Measurements from ENCODE around the gene NPHP3.

DNA sequence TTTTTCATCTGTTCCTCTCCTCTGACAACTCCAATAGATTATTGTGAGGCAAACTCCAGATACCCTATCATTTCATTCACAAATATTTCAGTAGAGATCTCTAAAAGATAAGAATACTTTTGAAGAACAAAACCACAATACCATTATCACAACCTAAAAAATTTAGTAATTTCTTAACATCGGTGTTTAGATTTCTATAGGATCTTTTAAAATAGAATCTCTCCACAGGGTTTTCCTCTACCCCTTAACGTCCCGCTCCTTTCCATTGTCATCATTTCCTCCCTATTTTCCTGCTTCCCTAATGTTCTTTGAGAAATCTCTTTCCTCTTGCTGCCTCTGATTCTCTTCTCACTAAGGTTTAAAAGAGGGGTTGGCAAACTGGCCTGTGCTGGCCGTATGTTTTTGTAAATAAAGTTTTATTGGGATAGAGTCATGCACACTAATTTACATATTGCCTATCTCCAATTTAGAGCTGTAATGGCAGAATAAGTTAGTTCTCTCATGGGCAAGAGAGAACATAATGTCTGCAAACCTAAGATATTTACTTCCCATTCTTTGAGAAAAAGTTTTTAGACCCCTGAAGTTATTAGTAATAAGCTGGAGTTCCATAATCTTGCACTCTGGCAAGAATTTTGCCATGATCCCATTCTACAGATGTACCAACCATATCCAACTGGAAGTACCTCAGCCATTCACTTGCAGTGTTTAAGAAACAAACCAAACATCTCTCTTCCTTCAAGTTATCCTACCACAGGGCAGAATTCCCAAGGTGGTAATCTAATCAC, 25.0 kb downstream of the MRPL3 start:
- PRO-cap, result no peak
- RAMPAGE, long total RNA, 4 experiments, result no peak in any of the 4 experiments

DNA sequence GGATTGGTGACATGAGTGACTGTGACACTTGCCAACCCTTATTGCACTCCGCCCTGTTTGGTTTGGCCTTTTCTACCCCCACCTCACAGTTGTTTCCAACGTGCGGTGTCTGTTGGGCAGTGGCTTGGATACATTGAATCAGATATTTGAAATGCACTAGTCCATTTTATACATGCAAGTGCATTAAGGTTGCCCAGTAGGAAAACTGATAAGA, 1.9 kb downstream of the NPHP3 start:
- PRO-cap, result no peak
- RAMPAGE, long total RNA, 4 experiments, result no peak in any of the 4 experiments

- PRO-cap, result unidirectional peak, minus-strand start at chr3:132722271; unidirectional peak, minus-strand start at chr3:132722371
- RAMPAGE, long total RNA, 4 experiments, result no peak in any of the 4 experiments
Observed at GRCh38 chr3:132721368-132722691, at the start of gene NPHP3. TSS of gene NPHP3 (minus strand) at chr3:132722409.

GRCh38 chr3:133469475-133469818, 69.6 kb downstream of the BFSP2 start:
- PRO-cap, result no peak
- RAMPAGE, long total RNA, 4 experiments, result no peak in any of the 4 experiments

- PRO-cap, result no peak
- RAMPAGE, long total RNA, 4 experiments, result no peak in any of the 4 experiments
Observed at GRCh38 chr3:133582420-133583040, 9.0 kb downstream of the CDV3 start.

DNA sequence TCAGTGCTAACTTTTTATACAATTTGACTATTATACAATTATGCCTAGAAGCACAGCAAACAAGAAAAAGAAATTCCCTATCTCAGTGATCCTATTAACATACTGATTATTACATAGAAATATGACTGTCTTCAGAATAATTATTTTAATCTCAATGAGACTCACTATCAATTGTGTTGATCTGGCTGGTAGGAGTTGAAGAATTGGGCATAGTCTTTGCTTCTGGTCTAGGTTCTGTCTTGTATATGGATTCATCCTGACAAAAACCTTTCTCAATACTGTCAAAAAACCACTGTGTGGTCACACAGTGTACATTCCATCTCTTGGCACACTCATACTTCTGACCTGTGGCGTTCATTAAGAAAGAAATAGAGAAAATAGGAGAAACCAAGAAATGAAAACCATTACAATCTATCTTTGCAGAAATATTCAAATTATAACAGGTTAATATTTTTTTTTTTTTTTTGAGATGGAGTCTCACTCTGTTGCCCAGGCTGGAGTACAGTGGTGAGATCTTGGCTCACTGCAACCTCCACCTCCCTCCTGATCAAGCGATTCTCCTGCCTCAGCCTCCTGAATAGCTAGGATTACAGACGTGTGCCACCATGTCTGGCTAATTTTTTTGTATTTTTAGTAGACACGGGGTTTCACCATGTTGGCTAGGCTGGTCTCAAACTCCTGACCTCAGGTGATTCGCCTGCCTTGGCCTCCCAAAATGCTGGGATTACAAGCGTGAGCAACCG, 8.4 kb downstream of the TOPBP1 start:
- PRO-cap, result no peak
- RAMPAGE, long total RNA, 4 experiments, result no peak in any of the 4 experiments

DNA sequence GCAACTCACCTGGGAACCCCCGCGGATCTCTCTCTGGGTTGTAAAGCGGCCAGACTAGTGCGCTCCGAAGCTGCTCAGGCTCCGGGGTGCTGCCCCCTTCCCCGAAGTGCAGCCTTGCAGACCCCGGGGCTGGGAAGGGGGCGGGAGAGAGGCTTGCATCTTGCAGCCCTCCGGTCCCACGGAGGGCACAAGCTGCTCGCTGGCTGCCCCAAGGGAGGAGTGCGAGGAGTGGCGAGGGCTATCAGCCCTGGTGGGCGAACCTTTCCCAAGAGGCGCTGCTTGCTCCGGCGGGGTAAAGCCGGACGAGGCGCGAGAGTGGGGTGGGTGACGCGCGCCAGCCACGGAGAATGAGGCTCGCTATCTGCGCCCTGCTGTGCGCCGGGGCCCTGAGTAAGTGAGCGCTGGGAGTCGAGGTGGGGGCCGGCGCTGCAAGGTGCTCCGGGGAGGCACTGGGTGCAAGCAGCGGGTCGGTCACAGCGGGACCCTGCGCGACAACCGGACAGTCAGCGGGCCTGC, 12.6 kb upstream of the TOPBP1 start:
- PRO-cap, result no peak
- RAMPAGE, long total RNA, 4 experiments, result no peak in any of the 4 experiments

GRCh38 chr3:133732324-133732566, 13.9 kb upstream of the TF start:
- PRO-cap, result no peak
- RAMPAGE, long total RNA, 4 experiments, result no peak in any of the 4 experiments

DNA sequence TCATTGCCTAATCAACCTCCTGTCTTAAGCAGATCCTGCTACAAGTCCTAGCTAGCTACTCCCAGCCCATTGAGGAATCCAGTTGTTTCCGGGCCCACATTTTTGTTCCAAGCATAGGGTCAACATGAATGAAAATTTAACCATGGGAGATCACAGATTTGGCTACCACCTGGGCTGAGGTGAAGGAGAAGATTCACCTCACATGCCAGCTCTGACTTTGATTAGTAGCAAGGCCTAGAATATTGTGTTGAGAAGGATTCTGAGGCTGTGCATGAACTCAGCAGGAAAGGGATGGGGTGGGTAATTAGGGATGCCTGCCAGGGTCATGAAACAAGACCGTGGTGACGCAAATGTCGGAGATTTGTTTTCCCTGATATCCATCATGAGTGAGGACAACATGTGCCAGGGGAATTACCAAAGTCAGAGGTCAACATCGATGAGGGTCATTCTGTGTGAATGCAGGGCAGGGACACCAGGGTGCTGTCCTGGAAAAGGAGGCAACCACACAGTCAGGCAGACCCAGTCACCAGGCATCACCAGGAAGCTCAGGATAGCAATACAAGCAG, 52.3 kb downstream of the SLCO2A1 start:
- PRO-cap, result no peak
- RAMPAGE, long total RNA, 4 experiments, result no peak in any of the 4 experiments

GRCh38 chr3:133992443-133992802, 37.3 kb downstream of the SLCO2A1 start:
- PRO-cap, result unidirectional peak, plus-strand start at chr3:133992651
- RAMPAGE, long total RNA, 4 experiments, result no peak in any of the 4 experiments

DNA sequence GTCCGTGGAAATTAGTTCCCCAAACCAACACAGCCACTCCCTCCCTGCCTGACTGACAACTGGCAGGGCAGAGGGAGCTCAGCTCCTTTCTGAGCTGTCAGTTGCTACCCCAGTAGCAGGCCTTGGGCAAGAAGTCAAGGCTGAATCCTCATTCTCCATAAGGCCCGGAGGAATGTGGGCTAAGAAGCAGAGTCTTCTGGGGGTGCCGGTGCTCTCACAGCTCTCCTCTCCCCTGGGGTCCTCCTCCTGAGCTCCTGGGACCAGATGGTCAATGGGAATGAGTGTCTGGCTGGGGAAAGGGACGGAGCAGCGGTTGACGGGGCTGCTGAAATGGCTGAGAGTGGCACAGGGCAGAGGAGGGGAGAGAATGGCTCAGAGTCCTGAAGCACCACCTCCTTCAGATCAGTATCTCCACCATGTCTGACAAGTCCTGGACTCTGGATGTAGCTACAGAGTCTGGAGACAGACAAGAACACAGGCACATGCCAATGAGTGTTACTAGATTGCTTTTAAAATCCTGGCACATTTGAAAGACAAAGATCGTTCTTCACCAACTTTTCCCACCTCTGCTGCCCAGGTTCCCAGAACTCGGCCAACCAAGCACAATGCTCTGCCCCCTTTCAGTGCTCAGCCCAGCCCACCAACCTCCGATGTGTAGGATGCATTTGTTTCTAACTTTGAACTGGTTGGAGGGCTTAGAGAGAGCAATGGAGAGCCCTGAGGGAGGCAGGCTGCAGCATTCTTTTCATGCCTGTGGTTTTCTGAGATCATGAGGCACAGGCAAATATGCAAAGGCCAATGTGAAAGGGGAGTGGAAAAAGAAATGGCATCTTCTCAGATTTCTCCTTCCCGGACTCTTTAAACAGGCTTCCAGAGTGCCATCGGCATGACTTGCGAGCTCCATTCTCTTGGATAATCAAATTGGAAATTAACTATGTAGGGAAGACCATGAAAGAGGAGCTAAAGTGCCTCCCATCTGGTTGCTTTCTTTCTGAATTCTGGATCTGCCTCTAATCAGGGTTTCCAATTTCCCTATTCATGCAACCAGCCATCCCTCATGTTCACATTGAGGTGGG, 16.6 kb downstream of the AMOTL2 start:
- PRO-cap, result bidirectional peak, plus-strand start at position 861 of the sequence, minus-strand start at position 673 of the sequence
- RAMPAGE, long total RNA, 4 experiments, result no peak in any of the 4 experiments

DNA sequence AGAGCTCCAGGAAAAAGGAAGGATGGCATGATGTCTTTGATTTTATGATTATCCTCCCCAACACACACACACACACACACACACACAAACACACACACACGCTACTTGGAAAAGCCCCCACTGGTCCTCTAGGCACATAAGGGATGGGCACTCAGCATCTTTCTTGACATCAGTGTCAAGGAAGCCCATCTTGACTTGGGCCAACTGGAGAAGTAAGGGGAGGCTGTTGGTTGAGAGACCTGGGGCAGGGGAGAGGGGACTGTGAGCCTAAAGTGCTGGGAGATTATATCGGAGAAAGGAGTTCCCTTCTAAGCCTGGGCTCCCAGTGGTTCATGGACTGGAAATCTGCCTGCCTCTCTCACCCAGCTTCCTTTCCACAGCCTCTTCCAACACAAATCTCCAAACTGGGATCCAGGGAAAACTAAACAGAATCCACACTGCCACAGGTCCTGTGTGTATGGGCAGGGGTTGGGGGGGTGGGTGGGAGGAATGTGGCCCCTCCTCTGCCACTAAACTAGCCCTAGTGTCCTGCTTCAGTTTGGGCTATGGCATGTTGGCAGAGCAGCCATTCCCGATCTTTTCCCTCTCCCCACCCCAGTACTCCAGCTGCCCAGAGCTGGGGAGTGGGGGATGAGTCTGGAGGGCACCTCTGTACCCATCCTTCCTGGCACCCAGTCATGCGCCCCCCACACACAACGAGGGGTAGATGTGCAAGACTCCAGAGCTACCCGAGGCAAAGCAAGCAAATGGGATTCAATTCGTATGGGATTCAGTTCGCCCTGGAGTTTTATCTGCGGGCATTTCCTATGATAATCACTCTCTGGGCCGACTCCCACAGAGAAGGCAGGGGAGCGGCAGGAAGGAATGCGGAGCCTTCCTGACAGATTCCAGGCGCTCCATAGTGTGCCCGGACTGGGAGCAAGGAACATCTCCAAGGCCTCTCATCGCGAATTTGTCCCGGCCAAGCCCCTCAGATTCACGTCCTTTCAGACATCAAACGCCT, 1.5 kb downstream of the AMOTL2 start:
- PRO-cap, result bidirectional peak, plus-strand start at position 901 of the sequence, minus-strand start at position 762 of the sequence
- RAMPAGE, long total RNA, 4 experiments, result no peak in any of the 4 experiments

- PRO-cap, result no peak
- RAMPAGE, long total RNA, 4 experiments, result no peak in any of the 4 experiments
Observed at GRCh38 chr3:134407234-134407897, 33.1 kb upstream of the AMOTL2 start.

DNA sequence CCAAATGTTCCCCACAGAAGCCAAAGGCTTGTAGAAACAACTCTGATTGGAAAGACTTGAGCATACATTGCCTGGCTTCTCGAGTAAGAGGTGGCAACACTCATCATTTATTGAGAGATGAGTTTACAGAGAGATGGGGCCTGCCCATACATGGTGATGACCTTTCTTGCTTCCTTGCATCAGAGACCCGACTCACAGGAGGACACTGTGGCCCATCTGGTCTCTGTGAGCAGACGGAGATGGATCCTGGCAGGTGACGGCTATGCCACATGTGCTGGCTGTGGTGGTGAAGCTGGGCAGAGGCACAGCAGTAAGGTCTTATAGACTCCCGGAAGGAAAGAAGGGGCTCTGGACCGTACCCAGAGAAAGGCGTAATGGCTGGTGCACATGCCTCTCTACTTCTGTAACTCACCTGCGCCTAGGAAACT, 44.5 kb upstream of the KY start:
- PRO-cap, result no peak
- RAMPAGE, long total RNA, 4 experiments, result no peak in any of the 4 experiments

- PRO-cap, result no peak
- RAMPAGE, long total RNA, 4 experiments, result no peak in any of the 4 experiments
Observed at GRCh38 chr3:135658903-135659349, 306.6 kb upstream of the PPP2R3A start.

GRCh38 chr3:136142546-136142933, 53.6 kb downstream of the MSL2 start:
- PRO-cap, result no peak
- RAMPAGE, long total RNA, 4 experiments, result no peak in any of the 4 experiments

DNA sequence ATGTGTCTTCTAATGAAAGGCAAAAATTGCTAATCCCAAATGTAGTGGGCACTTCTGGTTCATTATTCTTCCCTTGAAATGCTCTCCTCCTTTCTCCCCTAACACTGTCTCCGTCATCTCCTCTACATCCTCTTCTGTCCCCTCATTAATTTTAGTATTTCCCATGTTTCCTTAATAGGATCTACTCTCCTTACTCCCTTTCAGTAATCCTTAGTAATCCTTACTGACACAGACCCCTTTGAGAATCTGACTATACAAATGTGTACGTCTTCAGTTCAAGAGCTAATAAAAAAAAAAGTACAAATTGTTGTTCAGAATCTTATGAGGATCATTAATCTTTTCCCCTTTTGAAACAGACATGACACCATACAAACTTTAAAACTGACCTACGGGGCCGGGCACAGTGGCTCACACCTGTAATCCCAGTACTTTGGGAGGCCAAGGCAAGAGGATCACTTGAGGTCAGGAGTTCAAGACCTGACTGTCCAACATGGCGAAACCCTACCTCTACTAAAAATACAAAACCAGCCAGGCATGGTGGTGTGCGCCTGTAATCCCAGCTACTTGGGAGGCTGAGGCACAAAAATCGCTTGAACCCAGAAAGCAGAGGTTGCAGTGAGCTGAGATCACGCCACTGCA, 23.5 kb downstream of the MSL2 start:
- PRO-cap, result no peak
- RAMPAGE, long total RNA, 4 experiments, result no peak in any of the 4 experiments

DNA sequence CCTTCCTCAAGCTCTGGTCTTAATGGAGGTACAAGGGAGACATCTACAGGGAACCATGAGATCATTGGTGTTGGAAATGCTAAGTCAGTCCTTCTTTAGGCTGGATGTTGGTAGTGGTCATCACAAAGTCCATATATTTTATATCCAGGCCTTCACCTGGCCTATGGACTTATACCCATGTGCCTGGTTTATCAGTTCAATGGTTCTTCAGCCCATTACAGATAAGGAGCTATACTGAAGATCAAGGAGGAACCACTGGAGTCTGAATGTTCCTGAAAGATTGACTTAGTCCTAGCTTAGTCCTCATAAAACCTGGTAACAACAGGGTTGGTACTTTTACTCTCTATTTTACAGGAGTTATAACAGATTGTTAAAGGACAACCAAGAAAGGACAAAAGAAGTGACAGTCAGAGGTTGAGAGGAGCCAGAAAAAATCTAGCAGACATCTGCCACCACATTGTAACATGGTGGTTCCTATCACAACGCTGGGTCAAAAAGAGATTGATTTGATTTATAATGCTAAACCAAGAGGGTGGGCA, 134.8 kb downstream of the STAG1 start:
- PRO-cap, result no peak
- RAMPAGE, long total RNA, 4 experiments, result no peak in any of the 4 experiments

DNA sequence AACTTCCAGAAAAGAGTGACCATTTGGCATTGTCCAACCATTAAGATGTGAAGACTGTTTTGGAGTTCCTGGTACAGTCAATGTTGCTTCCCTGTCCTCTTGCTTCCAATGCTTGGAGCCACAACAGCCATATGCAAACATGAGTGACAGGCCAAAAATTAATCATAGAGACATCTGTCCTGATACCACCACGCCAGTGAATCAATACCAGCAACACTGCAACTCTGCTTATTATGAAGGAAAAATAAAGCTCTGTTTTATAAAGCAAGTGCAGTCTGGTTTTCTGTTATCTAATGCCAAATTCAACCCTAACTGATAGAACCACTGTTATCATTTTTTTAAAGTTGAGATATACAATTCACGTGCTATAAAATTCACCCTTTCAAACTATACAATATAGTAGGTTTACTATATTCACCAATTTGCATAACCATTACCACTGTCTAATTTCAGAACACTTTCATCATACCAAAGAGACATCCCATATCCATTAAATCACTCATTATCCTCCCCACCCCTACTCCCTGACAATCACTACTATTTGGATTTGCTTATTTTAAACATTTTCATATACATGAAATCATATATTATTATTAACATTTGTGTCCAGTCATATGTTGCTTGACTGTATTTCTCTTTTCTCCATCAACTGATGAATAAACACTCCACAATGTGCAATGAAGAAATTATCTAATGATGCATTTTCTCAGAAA, 76.8 kb downstream of the STAG1 start:
- PRO-cap, result no peak
- RAMPAGE, long total RNA, 4 experiments, result no peak in any of the 4 experiments

DNA sequence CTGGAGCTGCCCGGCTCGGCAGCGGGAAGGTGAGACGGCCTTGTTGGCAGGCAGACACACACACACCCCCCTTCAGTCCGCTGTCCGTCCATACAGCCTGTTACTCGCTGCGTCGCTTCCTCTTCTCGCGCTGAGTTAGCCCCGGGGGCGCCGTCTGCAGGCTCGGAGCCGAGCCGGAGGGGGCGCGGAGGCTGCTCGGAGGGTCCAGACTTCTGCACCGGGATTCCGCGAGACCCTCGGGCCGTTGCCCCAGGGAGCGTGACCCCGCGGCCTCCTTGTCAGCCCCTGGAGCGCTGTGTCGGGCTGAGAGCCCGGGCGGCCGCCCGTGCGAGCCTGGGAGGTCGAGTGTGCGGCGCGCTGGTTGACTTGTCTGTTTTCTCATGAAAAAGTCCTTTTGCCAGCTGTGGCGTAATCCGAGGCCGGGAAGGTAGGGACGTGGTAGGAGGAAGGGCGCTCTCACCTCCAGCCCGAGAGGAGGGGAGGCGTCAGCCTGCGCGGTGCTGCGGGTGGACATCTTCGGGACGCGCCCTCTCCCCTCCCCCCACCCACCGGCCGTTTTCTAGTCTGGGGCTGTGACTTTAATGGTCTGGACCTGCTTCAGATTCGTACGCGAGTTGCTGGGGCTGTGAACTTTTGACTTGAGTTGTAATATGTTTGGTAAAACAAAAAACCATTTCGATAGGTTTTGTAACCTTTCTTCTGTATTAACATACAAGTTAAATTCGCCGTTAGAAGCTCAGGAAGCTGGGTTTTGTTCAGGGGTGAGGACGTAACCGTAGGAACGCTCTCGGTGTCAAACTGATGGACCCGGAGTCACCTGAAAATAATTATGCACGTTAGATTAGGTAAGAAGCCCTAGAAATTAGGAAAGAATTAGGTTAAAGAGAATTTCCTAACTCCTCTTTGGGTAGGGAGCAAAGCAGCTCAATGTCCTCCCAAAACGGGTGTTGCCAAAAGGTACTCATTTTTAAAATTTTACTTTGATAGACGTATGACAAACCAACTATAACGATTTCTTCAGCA, 628 bp downstream of the NCK1 start:
- PRO-cap, result bidirectional peak, plus-strand start at position 411 of the sequence, minus-strand start at position 377 of the sequence
- RAMPAGE, long total RNA, 4 experiments, result no peak in any of the 4 experiments

Data from esophagus muscularis mucosa (tissue), 4 donors.